Measurements from ENCODE around the genes WDR44, SEPTIN6 and SOWAHD.

GRCh38 chrX:115939868-115940319 lies 230.7 kb upstream of the AGTR2 start:
- RRBS = no CpG with 5 or more reads among the region's 3 CpGs

DNA sequence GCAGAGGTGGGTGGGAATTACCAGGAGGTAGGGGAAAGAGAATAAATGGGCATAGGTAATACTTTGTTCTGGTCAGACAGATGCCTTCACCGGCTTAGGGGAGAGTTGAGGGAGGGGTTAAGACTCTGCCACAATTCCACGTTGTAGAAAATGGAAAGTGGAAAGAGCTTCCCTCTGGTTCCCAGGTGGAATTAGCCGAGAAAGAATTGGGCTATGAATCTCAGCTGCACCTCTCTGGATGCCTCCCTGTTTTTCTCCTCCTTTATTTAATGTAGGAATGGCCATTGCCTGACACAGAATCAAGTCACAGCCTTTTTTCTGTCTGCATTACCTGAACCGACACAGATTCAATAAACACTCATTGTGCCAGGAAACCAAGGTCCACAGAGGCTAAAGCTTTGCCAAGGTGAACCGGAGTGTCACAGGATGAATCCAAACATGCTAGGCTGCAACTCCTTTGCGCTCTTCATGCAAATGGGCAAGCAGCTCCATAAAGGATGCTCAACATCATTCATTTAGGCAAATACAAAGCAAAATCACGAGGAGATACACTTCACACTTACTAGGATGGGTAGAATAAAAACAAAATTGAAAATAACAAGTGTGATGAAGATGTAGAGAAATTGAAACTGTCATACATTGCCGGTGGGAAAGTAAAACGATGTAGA lies 199.9 kb upstream of the AGTR2 start:
- RRBS = no CpG with 5 or more reads among the region's 9 CpGs

- RRBS = no CpG with 5 or more reads among the region's 29 CpGs
Measured at GRCh38 chrX:116970025-116971011, 507.5 kb upstream of the CT83 start.

DNA sequence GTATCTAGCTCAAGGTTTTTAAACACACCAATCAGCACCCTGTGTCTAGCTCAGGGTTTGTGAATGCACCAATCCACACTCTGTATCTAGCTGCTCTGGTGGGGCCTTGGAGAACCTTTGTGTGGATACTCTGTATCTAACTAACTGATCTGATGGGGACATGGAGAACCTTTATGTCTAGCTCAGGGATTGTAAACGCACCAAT lies 721.3 kb downstream of the KLHL13 start:
- RRBS = no CpG with 5 or more reads among the region's 1 CpG

DNA sequence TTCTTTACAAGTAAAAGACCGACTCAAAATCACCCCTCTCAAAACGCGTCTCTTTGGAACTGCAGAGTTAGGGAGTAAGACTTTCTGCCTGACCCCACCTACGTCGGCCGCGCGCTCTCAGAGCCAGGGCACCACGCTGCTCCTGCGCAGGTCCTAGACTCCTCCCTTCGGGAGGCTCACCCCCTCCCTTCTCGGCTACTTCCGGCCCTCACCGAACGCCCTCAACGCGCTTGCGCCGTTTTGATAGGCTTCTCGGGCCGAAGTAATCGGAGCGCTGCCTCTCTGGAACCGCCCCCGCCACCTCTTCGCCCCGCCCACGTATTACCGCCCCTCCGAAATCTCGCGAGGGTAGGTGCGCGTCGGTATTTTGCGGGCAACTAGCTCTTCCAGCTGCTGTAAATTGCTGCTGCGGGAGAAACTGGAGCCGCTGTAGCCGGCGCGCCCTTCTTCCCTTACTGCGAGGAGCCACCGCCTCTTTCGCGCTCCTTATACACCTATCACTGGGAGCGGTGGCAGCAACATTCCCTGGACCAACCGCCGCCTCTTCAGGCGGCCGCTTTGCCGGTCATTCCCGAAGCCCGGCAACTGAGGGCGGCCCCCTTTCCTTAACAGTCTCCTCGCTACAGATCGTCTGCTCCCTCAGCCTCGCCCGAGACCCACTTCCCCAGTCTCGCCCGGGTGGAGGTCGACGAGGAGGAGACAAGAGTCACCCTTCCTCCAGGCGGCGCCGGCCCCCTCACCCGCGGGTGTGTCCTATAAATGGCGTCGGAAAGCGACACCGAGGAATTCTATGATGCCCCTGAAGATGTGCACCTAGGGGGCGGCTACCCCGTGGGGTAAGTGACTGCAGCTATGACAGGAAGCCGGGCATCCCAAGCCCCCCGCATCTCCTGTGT lies at the start of gene WDR44:
Gene WDR44 (plus strand): TSS at position 362 of the 896 bp plus-strand sequence.
- RRBS = under 1% methylated on average over 11 of the region's 75 CpGs

DNA sequence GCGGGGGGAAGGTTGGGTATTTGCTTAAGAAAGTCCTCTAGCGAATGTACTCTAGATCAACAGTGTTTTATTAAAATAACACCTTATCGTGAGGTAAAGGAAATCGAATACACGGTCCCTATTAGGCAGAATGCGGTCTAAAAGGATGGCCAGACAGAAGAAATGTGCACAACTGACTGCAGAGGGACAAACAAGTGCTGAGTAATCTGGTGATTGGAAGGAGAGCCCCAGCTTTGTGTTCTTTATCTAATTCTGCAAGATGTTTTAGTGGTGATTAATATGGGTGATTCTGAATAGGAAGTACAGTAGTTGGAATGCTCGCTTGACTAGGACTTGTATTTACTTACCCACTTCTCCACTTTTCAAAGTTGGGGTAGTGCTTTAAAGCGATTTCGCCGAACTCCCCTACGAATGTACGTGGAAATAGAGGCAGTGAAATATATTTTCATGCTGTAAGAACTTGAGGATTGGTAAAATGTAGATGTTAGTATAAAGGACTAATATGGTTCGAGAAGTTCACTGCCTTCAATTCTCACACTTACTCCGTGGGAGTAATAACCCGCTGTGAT lies 1.3 kb downstream of the WDR44 start:
- RRBS = no CpG with 5 or more reads among the region's 15 CpGs

DNA sequence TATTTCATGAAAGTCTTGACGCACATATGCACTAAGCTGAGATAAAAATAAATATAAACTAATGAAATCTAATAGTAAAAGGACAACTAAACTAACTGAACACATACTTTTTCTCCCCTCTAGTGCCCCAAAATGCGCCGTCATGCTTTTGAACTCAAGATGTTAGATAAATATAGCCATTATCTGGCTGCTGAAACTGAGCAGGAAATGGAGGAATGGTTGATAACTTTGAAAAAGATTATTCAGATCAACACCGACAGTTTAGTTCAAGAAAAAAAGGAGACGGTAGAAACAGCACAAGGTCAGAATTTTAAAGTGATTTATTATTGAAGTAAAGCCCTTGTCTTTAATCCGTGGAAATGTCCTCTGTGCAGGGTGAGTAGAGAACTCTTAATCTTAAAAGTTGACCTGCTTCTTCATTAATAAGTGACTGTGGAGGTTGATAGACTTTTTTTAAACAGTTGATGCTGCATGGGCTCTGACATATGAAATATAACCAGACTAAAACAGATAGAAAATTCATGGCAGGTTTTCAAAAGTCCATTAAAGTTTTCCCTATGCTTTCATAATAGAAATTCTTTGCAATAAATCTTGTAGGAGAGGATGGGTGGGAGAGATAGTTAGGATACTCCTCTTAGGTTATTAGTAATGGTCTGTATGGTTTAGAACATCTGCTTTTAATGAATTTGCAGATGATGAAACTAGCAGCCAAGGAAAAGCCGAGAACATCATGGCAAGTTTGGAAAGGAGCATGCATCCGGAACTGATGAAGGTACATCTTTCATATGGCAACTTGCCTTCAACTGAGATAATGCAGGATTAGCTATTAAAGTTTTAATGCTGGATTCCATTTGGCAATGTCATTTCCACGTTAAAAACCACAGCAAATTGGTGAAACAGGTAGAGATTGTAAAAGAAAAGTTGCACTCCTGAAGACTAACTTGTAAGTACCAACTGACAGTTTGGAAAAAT lies 70.6 kb downstream of the DOCK11 start:
- RRBS = no CpG with 5 or more reads among the region's 9 CpGs

- RRBS = no CpG with 5 or more reads among the region's 5 CpGs
Measured at GRCh38 chrX:118775131-118775641, 47.8 kb downstream of the IL13RA1 start.

DNA sequence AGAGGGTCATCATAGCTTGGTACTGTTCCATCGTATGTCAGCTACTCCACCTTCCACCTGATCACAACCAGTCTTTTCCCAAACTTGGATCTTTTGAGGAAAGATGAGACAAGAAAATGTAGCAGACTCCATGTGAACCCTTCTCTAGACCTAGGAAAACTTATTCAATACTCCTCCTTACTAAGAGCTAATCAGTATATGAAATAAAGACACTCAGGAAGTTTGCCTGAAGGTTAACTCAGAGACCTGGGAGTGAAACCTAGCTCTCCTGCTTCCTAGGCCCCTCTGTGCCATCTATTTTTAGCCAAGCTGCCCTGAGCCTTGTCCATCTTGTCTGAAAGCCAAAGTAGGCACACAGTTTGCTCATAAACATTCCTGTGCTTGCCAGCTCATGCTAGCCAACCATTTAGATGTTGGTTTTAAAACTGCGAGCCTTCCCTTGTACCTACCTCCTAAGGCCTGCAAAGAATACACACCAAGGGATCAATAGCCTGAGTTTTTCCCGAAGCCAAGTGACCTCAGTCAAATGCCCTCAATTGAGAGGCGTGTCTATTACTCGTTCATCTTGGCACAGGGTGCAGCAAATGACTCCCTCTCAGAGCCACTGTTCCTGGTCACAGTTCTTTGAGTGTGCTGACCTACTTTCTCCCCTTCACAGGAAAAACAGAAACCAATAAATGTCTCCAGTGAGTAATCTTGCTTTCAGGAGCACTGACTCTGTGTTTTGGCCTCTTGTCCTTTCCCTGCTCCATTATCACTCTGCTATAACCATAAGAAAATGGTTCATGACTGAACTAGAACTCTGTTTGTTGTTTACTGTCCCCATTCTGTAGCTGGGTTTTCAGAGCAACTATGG lies 48.5 kb downstream of the ZCCHC12 start:
- RRBS = no CpG with 5 or more reads among the region's 5 CpGs

DNA sequence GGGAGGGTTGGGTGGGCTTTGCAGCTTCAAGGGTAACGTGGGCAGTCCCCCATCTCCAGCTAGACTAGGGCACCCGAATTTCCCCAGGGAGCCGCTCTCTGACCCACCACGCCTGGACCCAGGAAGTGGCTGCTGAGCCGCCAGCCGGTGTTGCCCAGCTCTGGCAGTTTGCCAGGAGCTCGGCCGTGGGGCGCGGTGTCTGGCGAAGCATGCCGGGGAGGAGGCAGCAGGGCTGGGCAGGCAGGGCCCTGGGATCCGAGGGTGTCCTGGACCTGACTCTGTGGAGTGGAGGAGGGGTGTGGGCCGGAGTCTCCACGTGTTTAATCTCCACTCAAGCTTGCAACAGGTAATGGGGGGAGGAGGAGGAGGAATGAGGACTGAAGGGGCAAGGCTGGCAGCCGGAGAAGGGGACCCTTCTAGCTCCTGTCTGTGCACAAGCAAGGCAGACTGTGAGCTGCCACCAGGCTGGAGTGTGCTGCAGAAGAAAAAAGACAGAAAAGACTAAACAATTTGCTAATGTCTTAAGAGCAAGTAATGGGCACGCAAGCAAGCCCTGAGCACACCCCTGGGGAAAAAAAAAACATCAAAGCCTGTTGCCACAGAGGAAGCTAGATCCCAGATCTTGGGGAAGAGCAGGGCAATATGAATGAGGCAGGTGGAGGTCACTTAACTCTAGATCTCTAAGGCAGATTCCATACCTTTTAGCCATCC lies 2.3 kb downstream of the LONRF3 start:
- RRBS = 9% methylated on average over 10 of the region's 17 CpGs

DNA sequence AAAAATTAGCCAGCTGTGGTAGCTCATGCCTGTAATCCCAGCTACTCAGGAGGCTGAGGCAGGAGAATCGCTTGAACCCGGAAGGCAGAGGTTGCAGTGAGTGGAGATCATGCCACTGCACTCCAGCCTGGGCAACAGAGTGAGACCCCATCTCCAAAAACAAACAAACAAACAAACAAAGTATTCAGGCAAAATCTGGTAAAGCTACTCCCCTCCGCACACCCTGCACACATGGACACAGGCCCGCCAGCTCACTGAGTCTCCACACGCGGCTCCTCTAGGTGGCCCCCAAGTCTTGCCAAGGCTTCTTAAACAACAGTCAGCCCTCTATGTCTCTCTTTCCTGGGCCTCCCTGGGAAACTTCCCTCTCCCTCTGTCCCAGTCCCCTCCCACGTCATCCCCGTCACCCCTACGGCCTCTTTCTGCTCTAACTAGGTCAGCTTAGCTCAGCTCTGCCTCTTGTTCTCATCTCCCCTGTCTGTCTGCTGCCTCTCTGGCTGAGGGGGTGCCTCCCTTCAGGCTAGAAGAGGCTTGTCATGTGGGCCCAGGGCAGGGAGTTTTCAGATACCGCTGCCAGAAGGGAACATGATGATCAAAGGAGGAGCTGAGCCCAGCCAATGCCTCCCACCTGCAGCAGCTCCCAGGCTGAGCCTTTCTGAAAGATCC lies 38.9 kb downstream of the SEPTIN6 start:
- RRBS = no CpG with 5 or more reads among the region's 10 CpGs

- RRBS = no CpG with 5 or more reads among the region's 7 CpGs
Measured at GRCh38 chrX:119684243-119684690, 8.7 kb downstream of the SEPTIN6 start.

DNA sequence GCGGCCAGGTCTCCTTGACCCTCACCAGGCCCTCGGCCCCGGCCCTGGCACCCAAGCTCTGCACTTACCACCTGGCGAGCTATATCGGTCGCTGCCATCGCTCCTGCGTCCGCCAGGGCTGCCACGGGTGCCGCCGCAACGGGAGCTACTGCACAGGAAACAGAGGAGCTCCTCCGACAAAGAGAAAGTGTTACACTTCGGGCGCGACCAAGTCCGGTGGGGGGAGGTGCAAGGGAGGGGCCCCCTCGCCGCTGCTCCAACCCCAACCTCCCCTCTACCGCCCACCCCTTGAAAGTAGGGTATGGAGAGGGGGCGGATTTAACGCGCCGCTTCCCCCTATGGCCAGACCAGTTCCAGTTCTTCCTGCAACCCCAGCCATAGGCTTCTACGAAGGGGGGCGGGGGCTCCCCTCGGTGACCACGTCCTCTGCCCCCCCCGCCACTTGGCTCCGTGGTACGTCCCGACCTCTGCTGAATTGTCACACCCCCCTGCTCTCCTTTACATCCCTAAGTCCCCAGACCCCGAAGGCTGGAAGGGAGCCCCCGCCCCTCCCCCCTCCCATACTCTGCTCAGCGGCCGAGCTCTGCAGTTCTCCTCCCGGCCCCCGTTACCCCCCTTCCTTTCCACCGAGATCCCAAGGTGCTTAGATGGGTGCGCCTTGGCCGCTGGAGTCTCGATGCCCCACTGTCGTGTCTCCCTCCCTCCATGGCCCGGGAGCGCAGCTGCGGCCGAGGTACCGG lies at the start of gene SEPTIN6:
Gene SEPTIN6 (minus strand): TSS at position 161 of the 740 bp plus-strand sequence.
- RRBS = 3% methylated on average over 1 of the region's 49 CpGs

DNA sequence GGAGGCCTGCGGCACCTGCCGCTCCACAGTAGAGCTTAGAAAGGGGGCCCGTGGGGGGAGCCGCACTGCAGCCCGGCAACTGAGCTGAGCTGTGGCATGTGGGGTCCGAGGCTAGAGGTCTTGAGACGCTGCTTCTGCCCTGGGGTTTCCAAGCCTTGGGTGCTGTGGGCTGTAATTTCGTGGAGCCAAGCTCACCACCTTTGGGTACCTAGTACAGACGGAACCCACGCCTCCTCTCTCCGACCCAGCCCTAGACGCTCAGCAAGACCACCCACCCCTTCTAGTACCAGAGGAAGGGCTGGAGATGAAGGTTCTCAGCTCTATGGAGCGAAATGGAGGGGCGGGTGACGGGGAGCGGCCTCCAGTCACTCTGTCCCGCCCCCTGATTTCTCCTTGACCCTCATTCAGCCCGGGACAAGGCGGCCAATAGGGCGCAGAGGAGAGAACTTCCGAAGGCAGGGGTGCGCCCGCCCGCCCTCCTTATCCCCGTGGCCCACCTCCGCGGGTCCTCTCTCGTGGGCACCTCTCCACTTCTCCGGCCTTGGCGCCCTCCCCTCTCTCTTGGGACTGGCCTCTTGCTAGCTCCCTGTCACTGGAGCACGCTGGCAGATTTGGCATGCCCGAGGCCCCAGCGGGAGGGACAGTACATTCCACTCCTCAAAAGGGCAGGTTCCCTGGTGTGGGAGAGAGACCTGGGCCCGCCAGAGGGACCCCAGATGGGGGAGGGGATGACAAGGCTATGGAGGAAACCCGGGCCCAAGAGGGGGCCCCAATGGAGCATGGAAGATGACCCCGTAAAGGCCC lies 982 bp upstream of the SEPTIN6 start:
- RRBS = 4% methylated on average over 5 of the region's 36 CpGs

- RRBS = no CpG with 5 or more reads among the region's 7 CpGs
Measured at GRCh38 chrX:119753616-119754205, 4.7 kb upstream of the SOWAHD start.

DNA sequence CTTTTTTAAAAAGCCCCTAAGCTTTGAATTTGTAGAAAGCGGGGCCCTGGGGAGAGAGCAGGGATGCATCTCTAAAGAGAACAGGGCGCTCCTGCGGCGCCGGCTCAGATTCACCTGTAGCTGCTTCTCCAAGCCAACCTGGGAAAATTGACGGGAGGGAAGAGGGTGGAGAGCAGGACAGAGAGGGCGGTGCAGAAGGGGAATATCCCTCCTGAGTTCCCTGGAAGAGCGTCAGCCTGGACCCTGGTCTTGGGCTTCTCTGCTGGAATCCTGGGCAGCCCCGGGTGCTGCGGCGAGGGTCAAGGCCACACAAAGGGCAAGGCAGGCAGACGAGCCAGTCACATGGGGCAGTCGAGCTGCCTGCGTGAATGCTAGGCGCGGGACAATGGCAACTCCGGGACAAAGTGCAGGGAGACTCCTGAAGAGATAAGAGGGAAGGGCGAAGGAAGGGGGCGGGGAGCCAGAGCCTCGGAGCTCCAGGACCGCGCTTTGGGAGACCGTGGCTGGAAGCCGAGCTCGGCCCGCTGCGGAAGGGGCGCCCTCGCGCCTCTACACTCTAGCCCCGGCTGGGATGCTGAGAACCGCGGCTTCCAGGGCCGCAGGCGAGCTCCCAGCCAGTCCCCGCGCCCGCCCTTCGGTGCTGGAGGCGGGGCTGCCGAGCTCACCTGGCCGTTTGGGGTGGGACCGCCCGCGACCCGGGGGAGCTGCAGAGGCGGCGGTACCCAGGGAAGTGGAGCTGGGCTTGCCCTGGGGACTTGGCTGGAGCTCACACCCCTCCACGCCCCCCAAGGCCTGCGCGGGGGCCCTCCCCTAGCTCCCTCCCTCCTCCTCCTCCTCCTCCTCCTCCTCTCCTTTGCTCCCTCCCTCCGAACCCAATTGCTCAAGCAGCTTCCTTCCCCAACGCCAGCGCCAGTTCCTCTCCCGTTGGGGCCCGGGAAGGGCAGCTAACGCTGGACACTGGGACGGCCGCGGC lies at the start of gene SOWAHD:
Gene SOWAHD (plus strand): TSS at position 909 of the 973 bp plus-strand sequence.
- RRBS = 2% methylated on average over 3 of the region's 60 CpGs

- RRBS = no CpG with 5 or more reads among the region's 4 CpGs
Measured at GRCh38 chrX:119841484-119841974, 11.2 kb downstream of the UPF3B start.

GRCh38 chrX:120120068-120120669 lies 4.5 kb upstream of the RHOXF1 start:
- RRBS = no CpG with 5 or more reads among the region's 17 CpGs

- RRBS = no CpG with 5 or more reads among the region's 1 CpG
Measured at GRCh38 chrX:120430256-120430681, 38.8 kb downstream of the LAMP2 start.

DNA sequence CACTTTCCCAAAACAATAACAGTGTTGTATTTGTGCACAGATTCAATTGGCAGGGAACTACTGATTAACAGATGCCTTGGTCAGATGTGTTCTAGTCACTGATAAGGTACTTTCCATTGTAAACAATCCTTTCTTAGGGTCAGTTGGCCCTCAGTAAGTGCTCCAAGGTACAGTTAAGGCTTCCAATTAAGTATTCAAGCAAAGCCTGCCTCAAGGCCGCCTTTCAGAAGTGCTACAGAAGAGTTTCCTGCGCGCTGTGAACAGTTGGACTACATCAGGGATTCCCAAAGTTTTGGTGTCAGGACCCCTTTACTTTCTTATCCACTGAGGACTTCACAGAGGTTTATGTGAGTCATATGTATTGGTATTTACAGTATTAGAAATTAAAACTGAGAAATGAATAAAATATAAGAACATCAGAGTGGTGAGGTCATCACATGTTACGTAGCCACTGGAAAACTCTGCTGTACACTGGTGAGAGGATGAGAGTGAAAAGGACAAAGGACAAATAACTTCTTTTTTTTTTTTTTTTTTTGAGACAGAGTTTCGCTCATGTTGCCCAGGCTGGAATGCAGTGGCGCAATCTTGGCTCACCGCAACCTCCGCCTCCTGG lies 2.7 kb downstream of the LAMP2 start:
- RRBS = no CpG with 5 or more reads among the region's 8 CpGs